Hepatocyte (in vitro differentiated cells and primary cell): ENCODE results near the genes KIAA1671, MYO18B and TFIP11.

DNA sequence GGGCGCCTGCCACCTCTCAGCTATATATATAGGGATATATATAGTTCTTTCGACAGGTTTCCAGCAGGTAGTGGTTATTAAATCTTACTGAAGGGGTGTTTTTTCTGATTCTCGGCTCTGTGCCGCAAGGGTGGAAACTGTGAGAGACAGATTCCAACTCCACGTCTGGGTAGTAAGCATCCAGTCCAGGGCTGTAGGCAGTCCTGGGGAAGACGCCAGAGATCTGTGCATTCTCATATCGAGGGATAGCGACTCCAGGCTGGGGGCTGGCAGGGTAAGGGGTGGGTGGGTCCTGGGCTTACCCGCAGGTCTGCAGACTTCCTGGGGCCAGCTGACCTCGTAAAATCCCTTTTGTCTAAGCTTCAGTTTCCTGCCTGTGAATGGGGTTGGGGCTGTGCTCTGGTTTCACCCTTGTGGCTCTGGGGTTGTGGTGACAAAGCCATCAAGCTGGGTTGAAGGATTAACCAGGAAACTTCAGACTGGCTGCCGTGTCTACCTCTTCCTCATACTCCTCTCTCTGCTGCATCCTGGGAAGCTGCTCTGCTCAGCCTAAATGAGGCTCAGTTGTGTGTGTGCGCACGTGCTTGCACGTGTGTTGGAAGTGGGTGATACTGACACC lies 1.0 kb downstream of the GGT1 start:
- RAMPAGE, long total RNA: no peak
- RRBS: no CpG with 5 or more reads among the region's 14 CpGs

- RAMPAGE, long total RNA: no peak
- RRBS: 9% methylated on average over 16 of the region's 39 CpGs
Measured at GRCh38 chr22:24685623-24686443, 82.8 kb downstream of the GGT1 start.

- RAMPAGE, long total RNA: no peak
- RRBS: no CpG with 5 or more reads among the region's 6 CpGs
Measured at GRCh38 chr22:24775794-24776140, 1.2 kb upstream of the PIWIL3 start.

DNA sequence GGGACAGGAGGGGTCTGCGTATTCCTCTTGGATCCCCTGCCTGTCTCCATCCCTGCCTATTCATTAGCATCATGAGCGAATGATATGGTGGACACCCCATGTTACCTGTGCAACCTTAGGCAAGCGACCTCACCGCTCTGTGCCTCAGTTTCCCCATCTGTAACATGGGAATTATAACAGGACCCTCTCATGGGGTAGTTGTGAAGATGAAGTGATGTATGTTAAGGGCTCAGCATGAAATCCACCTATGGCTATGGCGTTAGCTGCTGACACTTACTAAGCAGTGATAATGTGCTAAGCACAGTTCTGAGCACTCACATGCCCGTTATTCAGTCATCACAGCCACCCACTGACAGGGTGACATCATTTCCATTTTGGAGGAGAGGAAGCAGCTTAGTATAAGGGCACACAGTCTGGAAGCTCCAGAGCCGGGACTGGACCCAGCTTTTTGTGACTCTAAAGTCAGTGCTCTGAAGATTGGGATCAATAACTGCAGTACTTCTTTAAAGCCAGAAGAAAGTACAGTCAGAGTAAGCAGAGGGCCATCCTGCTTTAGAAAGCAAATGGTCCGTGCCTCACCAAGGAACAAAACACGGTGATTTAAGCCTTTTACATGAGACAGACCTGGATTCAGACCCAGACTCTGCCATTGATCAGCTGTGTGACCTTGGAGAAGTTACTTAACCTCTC lies 61.3 kb downstream of the SGSM1 start:
- RAMPAGE, long total RNA: no peak
- RRBS: no CpG with 5 or more reads among the region's 9 CpGs

DNA sequence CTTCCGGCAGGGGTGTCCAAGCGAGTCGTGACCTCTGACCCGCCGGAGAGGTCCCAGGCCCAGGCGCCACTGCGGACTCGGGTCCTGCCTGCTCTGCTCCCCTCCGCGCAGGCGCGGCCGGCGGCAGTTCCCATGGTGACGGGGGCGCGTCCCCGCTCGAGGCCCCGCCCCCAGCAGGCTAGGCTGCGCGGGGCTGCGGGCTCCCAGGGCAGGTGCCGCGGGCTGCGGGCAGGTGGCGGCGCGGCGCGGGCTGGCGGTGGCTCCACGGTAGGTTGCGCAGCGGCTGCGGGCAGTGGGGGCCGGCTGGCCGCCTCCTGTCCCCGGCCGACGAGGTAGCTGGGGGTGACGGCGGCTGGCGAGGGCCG lies at the start of gene KIAA1671:
KIAA1671 (plus strand) TSS at position 211 of the 365 bp plus-strand sequence.
- RAMPAGE, long total RNA: no peak
- RRBS: 2% methylated on average over 16 of the region's 45 CpGs

GRCh38 chr22:24953880-24954207 lies 1.3 kb downstream of the KIAA1671 start:
- RAMPAGE, long total RNA: no peak
- RRBS: no CpG with 5 or more reads among the region's 3 CpGs

GRCh38 chr22:25054657-25055646 lies 102.4 kb downstream of the KIAA1671 start:
- RAMPAGE, long total RNA: no peak
- RRBS: no CpG with 5 or more reads among the region's 12 CpGs

DNA sequence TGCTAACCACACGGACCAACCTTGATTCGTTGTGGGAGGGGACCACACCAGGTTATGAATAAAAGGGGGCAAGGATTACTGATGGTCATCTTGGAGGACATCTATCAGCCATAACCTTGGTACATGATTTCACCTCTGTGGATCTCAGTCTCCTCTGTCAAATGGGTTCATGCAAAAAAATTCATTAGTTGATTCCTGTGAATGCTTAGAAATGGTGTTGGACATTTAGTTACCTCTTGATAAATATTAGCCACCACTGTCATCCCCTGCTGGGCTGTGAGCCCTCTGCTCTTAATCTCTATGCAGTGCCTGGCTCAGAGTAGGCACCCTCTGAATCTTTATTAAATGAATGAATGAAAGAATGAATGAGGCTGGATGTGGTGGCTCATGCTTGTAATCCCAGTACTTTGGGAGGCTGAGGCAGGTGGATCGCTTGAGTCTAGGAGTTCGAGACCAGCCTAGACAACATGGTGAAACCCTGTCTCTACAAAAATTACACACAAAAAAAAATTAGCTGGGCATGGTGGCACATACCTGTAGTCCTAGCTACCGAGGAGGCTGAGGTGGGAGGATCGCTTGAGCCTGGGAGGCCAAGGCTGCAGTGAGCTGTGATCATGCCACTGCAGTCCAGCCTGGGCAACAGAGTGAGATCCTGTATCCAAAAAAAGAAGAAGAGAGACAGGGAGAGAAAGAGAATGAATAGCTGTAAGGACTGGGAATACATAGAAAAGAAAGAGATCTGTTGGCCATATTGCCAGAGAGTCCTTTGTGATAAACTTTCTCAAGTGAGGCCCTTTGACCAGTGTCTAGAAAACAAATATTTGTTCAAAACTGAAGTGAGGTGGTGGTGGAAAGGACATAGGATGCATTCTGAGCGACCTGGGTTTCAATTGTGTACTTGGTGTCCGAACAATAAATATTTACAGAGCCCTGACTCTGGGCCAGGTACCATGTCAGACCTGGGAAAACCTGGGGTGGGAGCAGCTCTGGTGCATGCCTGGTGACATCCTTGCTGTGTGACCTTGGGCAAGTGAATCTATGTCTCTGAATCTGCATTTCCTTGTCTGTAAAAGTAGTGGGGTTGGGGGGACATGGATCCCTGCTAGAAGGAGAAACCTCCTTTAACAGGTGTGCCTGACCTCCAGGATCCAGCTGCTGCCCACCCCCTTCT lies 89.8 kb upstream of the CRYBB3 start:
- RAMPAGE, long total RNA: no peak
- RRBS: no CpG with 5 or more reads among the region's 8 CpGs

- RAMPAGE, long total RNA: no peak
- RRBS: no CpG with 5 or more reads among the region's 2 CpGs
Measured at GRCh38 chr22:25138723-25139263, 60.9 kb upstream of the CRYBB3 start.

DNA sequence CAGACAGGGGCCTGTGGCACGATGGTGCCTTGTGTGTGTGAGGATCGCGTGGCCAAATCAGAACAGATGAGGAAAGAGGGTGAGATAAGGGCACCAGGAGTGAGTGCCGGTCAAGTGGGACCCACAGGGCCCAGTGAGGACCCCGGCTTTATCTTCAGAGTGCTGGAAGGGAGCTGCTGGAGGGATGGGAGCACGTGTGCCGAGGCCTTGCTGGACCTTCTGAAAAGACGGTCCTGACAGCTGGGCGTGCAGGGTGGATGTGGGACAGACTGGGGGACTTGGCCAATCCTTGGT lies 38.3 kb upstream of the CRYBB3 start:
- RAMPAGE, long total RNA: no peak
- RRBS: no CpG with 5 or more reads among the region's 9 CpGs

DNA sequence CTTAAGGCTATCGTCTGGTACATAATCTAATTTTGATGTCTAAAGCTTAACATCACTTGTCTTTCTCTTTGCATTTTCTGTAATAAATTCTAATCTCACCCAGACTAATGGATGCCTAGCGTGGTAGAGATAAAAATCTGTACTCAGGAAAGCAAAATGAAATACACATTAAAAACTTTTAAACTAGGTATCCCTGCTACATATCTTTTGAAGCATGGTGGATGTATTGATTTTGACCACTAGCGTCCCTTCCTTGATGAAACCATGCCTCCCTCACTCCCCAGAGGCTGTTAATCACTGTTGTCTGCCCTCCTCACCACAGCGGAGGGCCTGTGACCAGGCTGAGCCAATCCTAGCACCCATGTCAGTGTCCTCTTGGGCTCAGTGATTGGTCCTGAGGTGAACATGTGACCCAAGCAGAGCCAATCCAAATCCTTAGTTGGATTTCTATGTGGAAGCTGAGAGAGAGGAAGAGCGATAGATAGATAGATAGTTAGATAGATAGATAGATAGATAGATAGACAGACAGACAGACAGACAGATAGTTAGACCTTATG lies 82.2 kb upstream of the GRK3 start:
- RAMPAGE, long total RNA: no peak
- RRBS: no CpG with 5 or more reads among the region's 5 CpGs

DNA sequence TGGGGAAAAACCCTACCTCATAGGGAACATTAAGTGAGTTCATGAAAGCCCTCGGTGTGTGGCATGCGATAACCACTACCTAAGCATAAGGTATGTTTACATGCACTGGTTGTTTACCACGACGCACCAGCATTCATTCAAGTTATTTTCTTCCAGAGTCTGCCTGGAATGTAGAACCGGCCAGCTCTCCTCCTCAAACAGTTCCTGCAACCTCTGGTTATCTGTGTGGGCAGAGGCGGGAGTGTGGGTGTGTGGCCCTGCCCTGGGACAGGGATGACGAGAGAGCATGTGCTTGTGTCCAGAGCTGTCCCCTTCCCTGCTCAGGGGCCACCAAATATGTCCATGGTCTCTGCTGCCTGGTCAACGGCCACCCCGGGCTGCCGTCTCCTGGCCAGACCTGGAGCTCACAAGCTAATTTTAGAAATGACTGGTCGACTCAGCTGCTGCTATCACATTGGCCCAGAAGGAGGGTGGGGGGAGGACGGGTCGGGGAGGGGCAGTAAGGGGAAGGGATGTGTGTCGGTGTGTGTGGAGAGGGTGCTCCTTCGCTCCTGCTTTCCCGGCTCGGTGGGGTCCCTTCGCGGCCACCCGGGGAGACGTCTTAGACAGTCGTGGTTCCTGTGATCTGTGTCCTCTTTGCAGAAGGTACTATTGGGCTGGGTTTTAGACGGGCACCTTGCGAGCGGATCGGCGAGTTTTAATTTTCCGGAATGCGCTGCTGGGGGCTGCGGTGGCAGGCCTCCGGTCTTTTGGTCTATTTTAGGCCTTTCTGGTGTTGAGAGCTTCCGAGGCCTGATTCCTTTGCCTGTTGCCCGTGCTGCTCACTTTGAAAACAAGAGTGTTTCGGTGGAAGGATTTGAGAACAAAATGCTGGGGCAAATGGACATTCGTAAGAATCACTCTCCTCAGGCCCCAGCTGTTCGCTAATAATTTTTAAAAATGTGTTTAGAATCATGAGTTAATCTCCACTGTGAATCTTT lies at the start of gene MYO18B:
MYO18B (plus strand) TSS at position 540 of the 980 bp plus-strand sequence.
- RAMPAGE, long total RNA: no peak
- RRBS: 96% methylated on average over 8 of the region's 36 CpGs

DNA sequence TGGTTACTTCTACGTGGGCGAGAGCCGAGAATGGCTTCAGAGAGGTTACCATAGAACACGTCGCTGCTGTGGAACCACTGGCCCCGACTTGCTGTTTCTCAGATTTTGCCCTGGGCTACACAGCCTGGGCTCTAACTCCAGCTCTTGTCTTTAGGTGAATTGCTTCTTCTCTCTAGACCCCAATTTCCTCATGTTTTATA lies 80.6 kb upstream of the SEZ6L start:
- RAMPAGE, long total RNA: no peak
- RRBS: no CpG with 5 or more reads among the region's 6 CpGs

- RAMPAGE, long total RNA: no peak
- RRBS: no CpG with 5 or more reads among the region's 6 CpGs
Measured at GRCh38 chr22:26492288-26493010, 8.8 kb downstream of the SRRD start.

GRCh38 chr22:26510017-26510459 lies 2.2 kb downstream of the TFIP11 start:
- RAMPAGE, long total RNA: no peak
- RRBS: no CpG with 5 or more reads among the region's 12 CpGs

- RAMPAGE, long total RNA: start-site peak on the minus strand at chr22:26512442-26512478, 150 and 29 reads in 2 replicates
- RRBS: 1% methylated on average over 9 of the region's 43 CpGs
Measured at GRCh38 chr22:26511920-26512746, at the start of gene TFIP11. TFIP11 (minus strand) TSS chr22:26512473.

DNA sequence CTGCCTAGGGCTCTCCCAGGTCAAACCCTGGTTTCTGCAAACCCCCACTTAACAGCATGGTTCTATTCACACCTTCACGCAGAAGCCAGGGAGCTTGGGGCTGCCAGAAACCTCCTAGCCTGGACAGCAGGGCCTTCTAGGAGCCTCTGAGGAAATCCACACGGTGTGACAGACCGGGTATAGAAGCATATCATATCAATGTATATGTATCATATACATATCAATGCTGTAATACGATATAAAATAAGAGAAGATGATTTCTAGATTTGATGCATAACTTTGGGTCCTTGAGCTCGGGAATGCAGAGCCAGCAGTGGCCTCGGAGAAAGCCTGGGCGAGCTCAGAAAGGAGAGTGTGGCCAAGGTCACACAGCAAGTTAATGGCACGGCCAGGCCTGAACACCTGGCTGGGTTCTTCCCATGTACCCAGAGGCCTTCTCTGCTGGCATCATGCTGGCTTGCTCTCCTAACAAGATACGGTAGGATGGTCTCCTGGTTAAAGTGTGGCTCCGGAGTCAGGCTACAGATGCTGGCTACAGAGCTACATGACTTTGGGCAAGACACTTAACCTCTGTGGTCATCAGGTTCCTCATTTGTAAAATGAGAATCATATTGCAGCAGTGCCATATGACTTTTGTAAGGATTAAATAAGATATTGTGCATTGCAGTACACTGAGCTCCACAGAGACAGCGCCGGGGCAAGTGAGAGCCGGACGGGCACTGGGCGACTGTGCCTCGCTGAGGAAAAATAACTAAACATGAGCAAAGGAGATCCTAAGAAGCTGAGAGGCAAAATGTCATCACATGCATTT lies 30.0 kb downstream of the TPST2 start:
- RAMPAGE, long total RNA: no peak
- RRBS: no CpG with 5 or more reads among the region's 16 CpGs

GRCh38 chr22:26610216-26610729 lies 7.6 kb downstream of the CRYBB1 start:
- RAMPAGE, long total RNA: no peak
- RRBS: 79% methylated on average over 2 of the region's 10 CpGs

DNA sequence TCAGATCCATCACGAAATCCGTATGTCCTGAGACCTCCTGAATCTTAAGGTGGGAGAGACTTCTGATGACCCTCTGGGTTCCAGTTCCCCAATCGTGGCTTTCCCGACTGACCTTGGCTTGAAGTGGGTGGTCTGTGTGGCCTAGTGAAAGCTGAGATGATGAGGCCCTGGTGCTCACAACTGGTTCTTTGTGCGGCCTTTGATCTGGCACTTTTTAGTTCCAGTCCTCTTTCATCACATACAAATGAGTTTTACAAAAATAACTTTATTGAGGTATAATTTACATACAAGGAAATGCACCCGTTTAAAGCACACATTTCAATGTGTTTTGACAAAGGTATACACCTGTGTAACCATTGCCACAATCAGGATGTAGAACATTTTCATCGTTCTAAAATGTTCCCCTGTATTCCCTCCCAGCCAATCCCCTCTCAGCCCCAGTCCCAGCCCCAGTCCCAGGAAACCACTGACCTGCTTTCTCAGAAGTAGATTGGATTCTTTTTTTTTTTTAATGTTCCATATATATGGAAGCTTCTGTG lies 41.8 kb downstream of the CRYBA4 start:
- RAMPAGE, long total RNA: no peak
- RRBS: no CpG with 5 or more reads among the region's 7 CpGs

- RAMPAGE, long total RNA: no peak
- RRBS: no CpG with 5 or more reads among the region's 4 CpGs
Measured at GRCh38 chr22:26674581-26675168, 52.9 kb downstream of the CRYBA4 start.